A375 (cell line): ENCODE measurements around a stretch of chr3.

- RAMPAGE, long total RNA, result no peak
Measured at GRCh38 chr3:69200033-69201243, 78.0 kb upstream of the LMOD3 start.

- RAMPAGE, long total RNA, result no peak
Measured at GRCh38 chr3:69370106-69370596, 15.7 kb downstream of the FRMD4B start.

GRCh38 chr3:69484707-69485503 is 99.0 kb upstream of the FRMD4B start:
- RAMPAGE, long total RNA, result no peak

GRCh38 chr3:69528350-69528808 is 142.5 kb upstream of the FRMD4B start:
- RAMPAGE, long total RNA, result no peak

- RAMPAGE, long total RNA, result no peak
Measured at GRCh38 chr3:69785406-69785948, 46.2 kb downstream of the MITF start.

DNA sequence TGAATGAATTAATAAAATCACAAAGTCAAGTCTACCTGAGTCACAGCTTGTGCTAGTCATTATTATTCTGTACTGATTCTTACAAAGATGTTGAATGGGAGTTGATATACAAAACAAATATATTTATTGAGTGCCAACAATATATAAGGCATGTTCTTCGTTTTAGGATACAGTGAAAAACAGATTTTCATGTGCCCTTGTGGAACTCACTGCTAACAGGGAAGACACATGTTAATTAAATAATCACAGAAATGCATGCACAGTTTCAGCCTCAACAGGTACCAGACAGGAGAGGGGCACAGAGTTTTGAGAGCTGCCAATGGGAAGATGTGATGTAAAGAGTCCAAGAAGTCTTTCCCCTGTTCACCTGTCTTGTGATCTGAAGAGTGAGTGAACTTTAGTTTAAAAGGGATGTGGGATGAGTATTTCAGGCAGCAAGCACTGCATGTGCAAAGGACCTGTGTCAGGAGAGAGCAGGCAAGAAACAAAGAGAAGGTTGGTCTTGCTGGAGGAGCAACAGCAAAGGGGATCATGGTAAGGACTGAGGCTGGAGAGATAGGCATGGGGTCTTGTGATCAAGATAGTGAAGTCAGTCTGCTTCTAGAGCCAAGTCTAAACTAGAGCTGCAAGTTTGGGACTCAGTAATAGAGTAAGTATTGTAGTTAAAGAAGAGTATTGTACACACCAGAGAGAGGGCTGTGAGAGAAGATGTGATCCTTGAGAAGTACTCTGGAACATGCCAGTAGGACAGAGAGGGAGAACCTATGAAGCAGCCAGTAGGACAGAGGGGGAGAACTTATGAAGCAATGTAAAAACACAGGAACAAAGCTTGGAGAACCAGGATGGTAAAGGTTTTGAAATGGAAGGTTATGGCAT is 158.8 kb downstream of the MITF start:
- RAMPAGE, long total RNA, result no peak

DNA sequence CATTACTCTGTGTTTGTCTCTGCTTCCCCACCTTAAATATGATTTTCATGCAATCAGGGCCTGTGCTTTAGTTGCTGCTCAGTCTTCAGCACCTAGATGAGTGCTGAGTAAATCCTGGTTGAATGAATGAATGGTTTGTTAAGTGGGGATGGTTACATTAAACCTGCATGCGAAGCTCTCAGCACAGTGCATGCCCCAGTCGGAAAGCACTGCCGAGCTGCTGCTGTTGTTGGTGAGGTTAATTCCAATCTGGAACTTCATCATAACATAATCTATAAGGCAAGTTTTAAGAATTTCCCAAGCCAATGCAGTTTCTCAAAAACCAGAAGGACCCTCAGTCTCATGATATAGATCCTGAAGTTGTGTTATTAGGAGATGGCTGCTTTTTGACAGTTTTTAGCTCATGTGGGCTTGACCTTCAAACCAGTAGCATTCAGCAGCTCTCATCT is 186.7 kb downstream of the MITF start:
- RAMPAGE, long total RNA, result no peak

- RAMPAGE, long total RNA, result no peak
Measured at GRCh38 chr3:70889590-70890007, 577.2 kb upstream of the MDFIC2 start.

GRCh38 chr3:70984161-70984980 is 599.2 kb downstream of the FOXP1 start:
- RAMPAGE, long total RNA, result no peak

- RAMPAGE, long total RNA, result no peak
Measured at GRCh38 chr3:71047996-71048299, 535.6 kb downstream of the FOXP1 start.

- RAMPAGE, long total RNA, result no peak
Measured at GRCh38 chr3:71062092-71062814, 521.3 kb downstream of the FOXP1 start.

- RAMPAGE, long total RNA, result no peak
Measured at GRCh38 chr3:71117479-71118790, 465.6 kb downstream of the FOXP1 start.

GRCh38 chr3:71142889-71143280 is 440.6 kb downstream of the FOXP1 start:
- RAMPAGE, long total RNA, result no peak

GRCh38 chr3:71153684-71154007 is 429.9 kb downstream of the FOXP1 start:
- RAMPAGE, long total RNA, result no peak

DNA sequence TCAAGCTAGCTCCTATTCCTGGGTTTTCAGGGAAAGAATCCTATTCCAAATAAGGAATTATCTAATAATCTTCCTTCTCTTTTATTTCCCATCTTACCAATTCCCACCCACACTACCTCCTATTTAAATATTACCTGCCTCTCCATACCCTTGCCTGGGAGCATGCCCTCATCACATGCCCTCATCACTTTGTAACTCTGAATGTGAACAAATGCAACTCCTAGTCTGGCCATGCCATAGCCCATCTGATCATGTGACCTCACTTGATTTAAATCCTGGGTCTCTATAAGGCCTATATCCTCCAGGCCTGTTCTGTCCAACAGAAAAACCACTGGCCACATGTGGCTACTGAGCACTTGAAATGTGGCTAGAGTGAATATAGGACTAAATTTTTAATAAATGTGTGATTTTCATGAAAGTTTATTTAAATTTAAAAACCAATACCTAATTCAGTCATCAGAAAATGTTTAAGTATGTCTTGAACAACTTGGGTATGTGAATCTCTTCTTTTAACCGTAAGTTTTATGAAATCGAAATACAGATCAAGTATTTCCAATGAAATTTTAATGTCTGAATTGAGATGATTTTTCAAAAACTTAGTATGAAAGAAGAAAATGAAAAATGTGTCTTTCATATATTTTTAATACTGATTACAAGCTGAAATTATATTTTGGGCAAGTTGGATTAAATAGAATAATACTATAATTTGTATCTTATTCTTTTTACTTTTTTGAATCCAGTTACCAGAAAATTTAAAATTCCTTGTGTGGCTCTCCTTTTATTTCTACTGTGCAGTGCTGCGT is 364.3 kb downstream of the FOXP1 start:
- RAMPAGE, long total RNA, result no peak

DNA sequence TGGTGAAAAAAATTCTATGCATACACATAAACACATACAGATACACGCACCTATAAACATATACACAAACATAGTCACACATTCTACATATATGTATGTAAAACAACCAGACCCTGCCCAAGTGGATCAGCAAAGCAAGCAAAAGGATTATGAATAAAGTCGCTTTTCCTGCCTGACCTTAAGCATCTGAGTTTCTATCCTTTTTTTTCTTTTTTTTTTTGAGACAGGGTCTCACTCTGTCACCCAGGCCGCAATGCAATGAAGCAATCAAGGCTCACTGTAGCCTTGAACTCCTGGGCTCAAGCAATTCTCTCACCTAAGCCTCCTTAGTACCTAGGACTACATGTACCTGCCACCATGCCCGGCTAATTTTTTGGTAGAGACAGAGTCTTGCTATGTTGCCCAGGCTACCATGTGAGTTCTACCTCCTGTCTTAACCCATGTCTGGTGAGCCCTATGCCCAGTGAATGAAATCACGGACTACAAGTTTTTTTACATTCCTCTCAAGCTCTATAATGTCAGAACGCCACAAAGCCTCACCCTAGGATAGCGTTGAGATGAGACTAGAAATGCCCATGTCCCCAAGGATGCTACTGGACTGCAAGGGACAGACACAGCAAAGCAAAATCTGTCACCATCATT is 162.9 kb downstream of the FOXP1 start:
- RAMPAGE, long total RNA, result no peak

GRCh38 chr3:71467265-71468190 is 116.0 kb downstream of the FOXP1 start:
- RAMPAGE, long total RNA, result no peak

- RAMPAGE, long total RNA, result no peak
Measured at GRCh38 chr3:71482815-71483125, 100.8 kb downstream of the FOXP1 start.

DNA sequence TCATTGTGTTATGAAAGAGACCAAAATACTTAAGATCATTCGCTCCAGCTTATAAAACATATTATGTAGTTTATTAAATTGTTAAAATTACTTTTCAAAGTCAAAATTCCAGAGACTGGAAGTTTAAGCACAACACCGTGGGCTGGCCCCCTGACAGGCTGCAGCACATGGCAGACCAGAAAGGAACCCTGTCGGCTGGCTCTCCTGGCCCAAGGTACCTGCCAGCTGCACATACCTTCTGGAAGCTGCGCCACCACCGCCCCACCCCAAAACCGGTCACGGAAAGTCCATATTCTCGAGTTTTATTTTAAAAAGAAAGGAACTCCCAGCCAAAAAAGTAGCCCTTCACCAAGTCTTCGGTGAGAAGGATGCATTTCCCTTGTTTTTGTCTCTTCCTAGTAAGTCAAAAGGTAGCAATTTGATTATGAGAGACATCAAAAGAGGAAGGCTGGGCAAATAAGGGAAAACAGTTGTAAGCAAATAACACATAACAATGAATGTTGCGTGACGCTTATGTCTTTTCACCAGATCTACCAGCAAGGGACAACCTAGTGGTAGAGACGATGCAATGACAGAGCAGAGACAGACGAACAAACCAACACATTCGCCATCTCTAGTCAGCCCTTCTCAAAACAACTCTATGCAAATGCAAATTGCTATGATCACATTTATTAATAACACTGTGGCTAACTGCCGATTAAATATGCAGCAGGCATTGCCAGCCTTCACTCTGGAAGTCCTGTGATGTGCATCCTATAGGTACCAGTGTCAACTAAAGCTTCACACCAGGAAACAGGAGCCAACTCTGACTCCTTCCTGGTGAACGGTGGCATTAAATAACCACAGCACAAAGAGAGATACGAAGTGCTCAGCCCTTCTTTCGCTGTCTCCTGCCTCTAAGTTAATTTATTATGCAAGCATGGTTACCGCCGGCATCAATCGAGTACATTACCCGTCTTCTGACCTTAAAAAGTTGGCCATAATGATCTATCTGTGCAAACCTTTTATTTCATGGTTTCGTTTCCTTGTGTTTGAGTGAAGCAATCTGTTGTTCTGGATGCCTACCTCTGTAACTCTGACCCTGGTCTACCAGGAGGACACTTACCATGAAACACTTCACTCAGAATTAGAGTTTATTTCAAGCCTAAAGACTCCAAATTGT is 94.3 kb downstream of the FOXP1 start:
- RAMPAGE, long total RNA, result no peak

DNA sequence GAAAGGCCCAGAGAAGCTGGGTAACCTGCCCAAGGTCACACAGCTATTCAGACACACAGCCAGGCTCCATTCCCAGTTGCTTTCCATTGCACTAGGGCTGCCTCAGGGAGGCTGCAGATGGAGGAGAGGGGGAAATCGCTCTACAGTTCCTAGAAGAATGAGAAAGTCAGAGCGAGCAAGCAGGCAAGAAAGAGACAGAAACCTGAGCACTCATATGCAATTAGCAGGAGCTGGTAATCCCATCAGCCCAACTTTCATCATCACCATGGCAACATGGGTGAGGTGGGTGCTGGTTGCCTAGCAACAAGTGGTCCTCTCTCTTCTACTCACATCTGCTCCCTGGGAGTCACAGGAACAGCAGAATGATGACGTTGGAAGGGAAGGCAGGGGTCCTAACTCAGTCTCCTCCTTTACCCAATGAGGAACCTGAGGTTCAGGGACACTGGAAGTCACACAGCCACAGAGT is 3.7 kb upstream of the EIF4E3 start:
- RAMPAGE, long total RNA, result no peak